Jurkat, Clone E6-1 (cell line): ENCODE measurements around the genes TENM3 and WWC2.

DNA sequence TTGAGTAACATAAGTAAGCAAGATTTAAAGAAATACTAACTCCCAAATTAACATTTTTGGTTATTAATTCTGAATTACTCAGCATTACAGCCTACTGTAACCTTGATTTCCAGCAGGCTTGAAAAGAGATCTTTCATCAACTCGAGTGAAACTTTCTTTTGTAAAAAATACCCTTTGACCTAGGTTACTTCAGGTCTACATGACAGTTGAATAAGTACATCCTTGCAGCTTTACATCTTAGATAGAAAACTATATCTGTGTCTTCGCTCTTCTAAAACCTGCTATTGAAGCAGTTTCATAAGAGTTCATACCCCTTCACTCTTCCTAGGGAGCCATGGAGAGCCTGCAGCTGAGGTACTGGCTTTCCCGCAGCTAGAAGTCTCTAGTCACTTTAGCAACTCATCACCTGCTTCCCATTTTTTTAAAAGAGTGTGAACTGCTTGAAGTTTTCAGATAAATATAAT lies 335.9 kb downstream of the FBXO8 start:
- RRBS = no CpG with 5 or more reads among the region's 3 CpGs

GRCh38 chr4:174778396-174778745 lies 50.7 kb downstream of the GLRA3 start:
- RRBS = no CpG with 5 or more reads among the region's 16 CpGs

DNA sequence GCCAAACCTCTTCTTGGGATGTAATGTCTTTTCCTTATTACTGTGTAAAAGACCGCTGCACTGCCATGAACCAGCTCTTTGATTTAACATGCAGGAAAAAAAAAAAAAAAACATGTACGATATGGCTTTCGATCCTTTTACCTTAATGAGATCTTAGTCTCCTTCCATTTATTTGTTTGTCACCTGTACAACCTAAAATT lies 348.7 kb downstream of the ADAM29 start:
- RRBS = no CpG with 5 or more reads among the region's 3 CpGs

GRCh38 chr4:175412137-175412666 lies 399.9 kb downstream of the GPM6A start:
- RRBS = no CpG with 5 or more reads among the region's 5 CpGs

- RRBS = no CpG with 5 or more reads among the region's 8 CpGs
These were observed 63.7 kb downstream of the SPCS3 start for GRCh38 chr4:176383234-176384075.

DNA sequence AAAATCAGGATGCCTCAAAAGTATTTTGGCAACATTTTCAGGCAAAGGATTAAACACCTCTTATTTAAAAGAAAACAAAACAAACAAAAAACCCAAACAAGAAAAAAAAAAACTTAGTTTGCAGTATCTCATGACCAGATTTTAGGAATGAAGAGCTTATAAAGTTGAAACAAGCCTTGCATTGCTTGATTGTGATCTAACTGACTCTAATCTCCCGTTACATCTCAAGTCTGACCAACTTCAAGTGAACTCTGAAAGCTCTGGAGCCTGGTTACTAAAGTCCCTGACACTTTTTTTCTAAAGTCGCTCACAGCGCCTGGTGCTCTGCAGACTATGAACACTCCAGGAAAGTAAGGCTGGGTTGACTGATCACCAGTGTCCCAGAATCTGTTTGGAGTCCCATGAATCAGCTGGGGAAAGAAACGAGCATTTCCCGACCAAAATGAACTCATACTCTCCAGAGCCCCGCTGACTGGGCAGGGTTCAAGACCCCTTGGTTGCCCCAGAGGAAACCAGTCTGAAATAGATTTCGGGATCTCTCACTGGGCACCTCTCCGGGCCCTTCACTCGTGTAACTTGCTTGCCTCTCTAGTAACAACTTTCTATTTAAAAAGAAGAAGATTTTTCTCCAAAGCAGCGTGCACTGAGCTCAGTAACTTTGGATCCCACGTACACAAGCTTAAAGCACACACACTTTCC lies 1.2 kb downstream of the VEGFC start:
- RRBS = no CpG with 5 or more reads among the region's 11 CpGs

DNA sequence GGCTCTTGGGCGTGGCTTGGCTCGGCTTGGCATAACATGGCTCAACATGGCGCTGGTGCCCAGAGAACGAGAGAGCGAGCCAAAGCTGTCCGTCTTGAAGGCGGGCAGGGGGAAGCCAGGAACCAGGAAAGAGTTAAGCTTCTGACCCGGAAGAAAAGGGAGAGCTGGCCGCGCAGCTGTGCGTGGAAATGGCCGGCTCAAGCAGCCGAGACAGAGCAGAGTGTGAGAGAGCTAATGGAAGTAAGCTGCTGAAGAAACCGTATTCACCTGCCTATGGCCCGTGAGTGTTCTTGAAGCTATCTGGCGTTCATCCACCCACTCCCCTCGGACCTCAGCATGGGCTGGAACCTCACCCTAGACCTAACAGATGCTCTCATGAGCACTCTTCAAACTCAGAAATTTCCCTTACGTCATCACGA lies 286.4 kb upstream of the AGA start:
- RRBS = no CpG with 5 or more reads among the region's 19 CpGs

GRCh38 chr4:177907607-177908200 lies 465.5 kb upstream of the AGA start:
- RRBS = no CpG with 5 or more reads among the region's 7 CpGs

GRCh38 chr4:178322405-178322820 lies 880.2 kb upstream of the AGA start:
- RRBS = no CpG with 5 or more reads among the region's 4 CpGs

- RRBS = no CpG with 5 or more reads among the region's 17 CpGs
These were observed 2184.0 kb upstream of the TENM3 start for GRCh38 chr4:180059289-180059513.

GRCh38 chr4:181293007-181293377 lies 950.2 kb upstream of the TENM3 start:
- RRBS = no CpG with 5 or more reads among the region's 3 CpGs

DNA sequence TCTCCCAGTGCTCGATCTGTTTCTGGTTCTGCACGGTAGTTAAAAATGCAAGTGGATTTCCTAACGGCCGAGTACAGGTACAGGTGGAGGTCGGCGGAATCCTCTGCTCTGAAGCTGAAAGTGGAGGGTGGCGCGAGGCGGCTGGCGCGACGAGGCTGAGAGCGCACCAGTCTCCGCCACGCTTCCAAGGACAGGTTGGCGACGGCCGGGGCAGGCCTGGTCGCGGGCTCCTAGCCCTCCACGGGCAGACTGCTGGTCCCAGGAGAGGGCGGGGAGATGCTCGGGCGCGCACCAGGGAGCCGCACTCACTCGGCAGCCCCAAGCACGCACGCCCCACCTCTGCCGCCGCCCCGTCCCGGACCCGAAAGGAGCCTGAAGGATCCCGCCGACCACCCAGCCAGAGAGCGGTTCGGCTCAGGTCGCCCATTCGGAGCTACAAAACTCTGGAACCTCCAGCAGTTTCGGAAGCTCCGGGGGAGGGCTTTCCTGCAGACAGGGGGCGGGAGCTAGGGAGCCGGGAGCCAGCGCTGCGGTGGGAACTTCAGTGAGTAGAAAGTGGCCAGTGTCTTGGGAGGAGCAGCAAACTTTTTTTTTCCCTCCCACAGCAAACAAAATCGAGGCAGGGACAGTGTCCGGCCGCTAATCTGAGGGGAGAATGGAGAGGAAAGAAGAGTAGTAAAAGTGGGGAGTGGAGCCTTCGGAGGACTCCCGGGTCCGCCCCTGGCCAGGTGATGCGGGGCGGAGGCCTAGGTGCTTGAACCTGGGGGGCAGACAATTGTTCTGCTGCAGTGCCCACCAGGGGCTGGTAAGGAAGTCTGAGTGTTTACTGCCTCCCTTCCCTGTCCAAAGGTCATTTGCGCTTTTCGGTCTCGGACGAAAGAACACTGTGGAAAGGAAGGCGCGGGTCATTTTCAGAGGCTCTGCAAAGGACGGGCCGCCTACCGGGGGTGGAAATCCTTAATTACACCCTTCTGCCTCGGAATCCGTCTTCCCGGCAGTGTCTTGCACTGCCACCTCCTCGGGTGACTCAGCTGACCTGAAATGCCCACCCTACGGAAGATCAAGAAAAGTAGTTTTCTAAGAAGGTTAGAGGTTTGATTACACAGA lies 100.4 kb upstream of the TENM3 start:
- RRBS = 35% methylated on average over 6 of the region's 68 CpGs

DNA sequence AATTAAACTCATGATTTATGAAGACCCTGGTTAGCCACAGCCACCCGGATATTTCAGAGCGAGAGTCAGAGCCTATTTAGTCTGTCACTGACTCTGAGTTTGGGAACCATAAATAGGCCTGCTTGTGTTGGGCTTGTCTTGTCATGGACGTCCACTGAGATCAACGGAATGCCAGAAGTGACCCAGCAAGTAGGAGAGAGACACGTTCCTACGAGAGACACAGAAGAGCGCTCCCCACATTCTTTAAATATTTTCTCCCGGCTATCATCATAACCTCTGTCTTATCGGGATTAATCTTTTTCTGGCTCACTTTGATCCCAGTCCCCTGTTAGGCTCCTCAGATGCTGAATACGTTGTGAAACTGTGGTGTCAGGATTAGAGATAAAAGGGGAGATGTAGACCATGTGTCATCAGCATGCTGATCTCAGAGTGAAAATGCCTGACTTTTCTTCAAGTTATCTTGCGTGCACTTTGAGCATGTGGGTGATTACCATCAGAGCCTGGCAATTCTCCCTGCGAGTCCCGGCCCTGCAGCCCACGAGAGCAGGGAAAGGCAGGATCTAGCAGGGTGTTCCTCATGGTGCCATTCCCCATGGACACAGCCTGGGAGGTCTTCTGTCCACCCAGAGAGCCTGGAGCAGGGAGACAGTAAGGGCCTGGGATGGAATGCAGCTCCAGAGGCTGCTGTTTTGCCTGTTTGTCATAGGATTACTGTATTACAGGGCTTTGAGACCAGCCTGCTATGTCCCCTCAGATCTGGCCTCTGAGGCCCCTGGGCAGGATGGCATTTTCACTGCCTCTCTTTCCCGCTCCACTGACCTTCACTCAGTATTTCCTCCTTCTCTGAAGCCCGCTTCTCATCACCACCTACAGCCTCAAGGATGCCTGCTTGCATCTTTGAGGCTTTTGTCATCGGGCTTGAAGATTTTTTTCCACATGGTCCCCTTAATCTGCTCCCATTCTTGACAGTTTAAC lies 2.8 kb upstream of the TENM3 start:
- RRBS = no CpG with 5 or more reads among the region's 17 CpGs

- RRBS = no CpG with 5 or more reads among the region's 7 CpGs
These were observed at the start of gene TENM3 for GRCh38 chr4:182243279-182243720. Gene TENM3 (plus strand): TSS chr4:182243402.

DNA sequence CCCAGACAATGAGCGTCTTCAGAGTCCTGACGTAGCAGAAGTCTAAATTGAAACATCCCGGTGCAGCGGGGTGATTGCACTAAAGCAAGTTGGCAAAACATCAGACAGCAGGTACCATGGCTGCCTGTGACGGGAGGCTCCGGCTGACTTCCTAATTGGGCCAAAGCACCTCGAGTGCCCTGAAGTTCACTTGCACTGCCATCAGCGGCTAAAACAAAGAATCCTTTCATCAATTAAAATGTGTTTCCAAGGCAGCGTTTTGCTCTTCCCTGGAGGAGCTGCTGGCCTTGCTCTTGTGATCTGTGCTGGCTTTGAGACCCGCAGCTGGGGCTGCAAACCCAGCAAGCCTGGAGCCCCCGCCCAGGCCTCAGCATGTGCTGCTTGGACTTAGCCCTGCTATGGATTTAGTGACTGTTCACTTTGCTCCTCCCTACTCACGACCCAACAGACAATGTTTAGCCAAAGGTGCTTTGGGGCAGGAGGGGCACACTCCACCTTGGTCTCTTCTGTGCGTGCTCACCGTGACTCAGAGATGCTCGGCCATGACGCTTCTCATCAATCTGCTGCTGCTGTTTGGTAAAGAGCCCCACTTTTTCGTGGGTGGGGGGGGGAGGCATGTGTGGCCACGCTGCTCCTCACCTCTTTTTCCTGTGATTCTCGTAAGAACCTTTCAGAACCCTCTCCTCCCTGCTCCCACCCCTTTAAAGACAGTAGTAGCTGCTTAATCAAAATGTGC lies 36.4 kb downstream of the DCTD start:
- RRBS = 94% methylated on average over 4 of the region's 19 CpGs

DNA sequence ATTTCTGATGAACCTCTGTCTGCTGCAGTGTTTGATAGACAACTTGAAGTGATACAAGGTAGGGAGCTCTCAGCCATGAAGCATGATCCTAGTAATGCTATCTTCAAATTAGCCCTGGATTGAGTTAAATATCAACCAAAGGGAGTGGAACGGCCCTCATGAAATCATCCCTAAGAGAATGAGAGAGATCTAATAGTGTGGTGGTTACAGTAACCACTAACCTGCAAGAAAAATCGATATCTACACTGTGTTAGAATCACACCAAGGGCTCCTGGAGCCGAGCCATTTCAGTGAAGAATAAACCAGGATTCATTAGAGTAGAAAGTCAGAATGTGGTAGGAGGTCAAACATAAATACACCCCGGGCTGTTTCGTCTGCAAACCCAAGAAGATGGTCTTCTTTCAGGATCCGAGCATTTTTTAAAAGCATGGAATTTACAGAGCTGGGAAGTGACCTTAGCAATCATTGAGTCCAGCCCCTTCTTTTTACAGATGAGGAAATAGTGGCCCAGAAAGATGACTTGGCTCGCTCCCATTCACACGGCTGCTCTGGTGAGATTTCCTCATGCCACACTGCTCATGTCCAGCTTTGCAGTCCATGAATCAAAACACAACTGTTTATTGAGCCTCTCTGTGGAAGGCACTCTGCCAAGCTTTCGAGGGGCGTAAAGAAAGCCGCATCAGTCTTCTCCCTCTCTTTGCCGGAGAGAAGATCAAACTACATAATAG lies 5.5 kb upstream of the DCTD start:
- RRBS = no CpG with 5 or more reads among the region's 12 CpGs

GRCh38 chr4:183037321-183037941 lies 61.6 kb upstream of the WWC2 start:
- RRBS = 53% methylated on average over 3 of the region's 13 CpGs

- RRBS = 44% methylated on average over 17 of the region's 135 CpGs
These were observed at the start of gene WWC2 for GRCh38 chr4:183098725-183099803. Gene WWC2 (plus strand): TSS chr4:183099257.

- RRBS = 17% methylated on average over 1 of the region's 13 CpGs
These were observed 55.9 kb downstream of the WWC2 start for GRCh38 chr4:183154636-183155623.

GRCh38 chr4:183350665-183351046 lies 28.4 kb upstream of the CLDN24 start:
- RRBS = no CpG with 5 or more reads among the region's 9 CpGs